Lower leg skin (tissue), 2 donors: ENCODE measurements around a stretch of chr20.

DNA sequence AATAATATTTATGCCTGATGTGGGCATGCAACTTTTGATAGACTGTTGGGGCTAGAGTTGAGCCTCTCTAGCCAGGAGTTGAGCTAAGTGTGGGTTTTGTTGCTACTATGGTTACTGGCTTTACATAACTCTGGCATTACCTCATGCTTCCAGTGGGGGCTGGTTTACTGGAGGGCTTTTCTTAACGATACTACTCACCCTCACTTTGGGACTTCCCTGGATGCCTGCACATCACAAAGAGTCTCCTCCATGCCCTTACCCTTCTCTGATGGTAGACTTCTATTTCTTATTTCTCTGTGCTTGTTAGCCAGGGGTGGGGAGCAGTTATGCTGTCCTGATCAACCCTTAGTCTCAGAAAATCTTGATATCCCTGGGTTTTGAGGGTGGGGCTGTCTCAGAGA lies 524.6 kb upstream of the CDH4 start:
- PRO-cap: no peak
- RAMPAGE, long total RNA, 2 experiments: no peak in any of the 2 experiments

DNA sequence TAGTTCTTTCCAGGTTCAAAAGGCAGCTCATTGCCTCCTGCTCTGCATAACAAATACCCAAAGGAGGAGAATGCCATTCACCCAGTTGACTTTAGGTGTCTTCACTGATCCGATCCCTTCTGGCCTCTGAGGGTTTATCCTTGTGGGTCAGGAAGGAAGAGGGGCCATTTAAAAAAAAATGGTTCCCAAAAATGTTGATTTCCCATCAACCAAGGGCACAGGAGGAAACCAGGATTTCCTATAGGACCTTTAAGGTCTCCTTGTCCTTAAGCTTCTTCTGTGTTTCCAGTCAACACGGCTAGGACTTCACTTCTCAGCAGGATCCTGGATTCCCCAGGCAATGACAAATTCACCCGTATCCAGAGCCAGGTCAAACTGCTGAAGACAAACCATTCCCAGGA lies 447.7 kb upstream of the CDH4 start:
- PRO-cap: no peak
- RAMPAGE, long total RNA, 2 experiments: no peak in any of the 2 experiments

DNA sequence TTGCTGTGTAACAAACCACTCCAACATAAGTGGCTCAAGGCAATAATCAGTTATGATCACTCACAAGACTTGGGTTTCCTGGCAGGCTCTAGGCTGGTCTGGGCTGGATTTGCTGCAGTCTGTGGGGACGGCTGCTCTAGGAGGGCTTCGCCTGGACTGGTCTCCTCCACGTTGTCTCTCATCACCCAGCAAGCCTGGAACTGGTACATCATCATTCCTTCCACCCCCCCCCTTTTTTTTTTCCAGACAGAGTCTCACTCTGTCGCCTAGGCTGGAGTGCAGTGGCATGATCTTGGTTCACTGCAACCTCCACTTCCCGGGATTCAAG lies 43.4 kb upstream of the CDH4 start:
- PRO-cap: no peak
- RAMPAGE, long total RNA, 2 experiments: no peak in any of the 2 experiments

DNA sequence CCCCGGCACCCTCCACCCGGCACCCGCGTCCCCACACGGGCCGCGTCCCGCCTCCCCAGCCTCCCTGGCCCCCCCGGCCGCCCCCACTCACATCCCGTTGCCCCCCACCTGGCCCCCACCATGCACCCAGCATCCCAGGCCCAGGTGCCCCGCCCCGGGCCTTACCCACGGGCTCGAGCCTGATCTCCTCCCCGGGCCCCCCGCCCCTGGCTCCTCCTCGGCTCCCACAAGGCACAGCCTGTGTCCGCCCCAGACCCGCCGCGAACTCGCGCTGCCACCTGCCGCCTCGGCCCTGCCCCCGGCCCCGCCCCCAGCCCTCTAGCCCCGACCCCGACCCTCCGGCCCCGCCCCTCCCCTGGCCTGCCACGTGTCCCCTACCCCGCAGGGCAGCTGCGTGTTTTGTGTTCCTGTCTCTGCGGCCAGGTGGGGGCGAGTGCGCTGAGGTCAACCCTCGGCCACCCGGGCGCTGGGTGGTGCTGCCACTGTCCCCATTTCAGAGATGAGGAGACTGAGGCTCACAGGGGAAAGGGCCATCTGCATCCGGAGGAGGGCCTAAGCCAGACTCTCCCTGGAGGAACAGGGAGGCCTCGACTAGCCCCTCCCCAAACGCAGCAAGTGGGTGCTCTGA lies 100.0 kb downstream of the TAF4 start:
- PRO-cap: no peak
- RAMPAGE, long total RNA, 2 experiments: no peak in any of the 2 experiments

GRCh38 chr20:62066847-62067700 lies 1.4 kb upstream of the TAF4 start:
- PRO-cap: no peak
- RAMPAGE, long total RNA, 2 experiments: no peak in any of the 2 experiments

- PRO-cap: no peak
- RAMPAGE, long total RNA, 2 experiments: no peak in any of the 2 experiments
Observed at GRCh38 chr20:62069082-62069458, 3.4 kb upstream of the TAF4 start.

- PRO-cap: no peak
- RAMPAGE, long total RNA, 2 experiments: no peak in any of the 2 experiments
Observed at GRCh38 chr20:62132234-62132957, 10.1 kb downstream of the LSM14B start.

- PRO-cap: no peak
- RAMPAGE, long total RNA, 2 experiments: no peak in any of the 2 experiments
Observed at GRCh38 chr20:62142001-62142766, 1.0 kb downstream of the PSMA7 start.

DNA sequence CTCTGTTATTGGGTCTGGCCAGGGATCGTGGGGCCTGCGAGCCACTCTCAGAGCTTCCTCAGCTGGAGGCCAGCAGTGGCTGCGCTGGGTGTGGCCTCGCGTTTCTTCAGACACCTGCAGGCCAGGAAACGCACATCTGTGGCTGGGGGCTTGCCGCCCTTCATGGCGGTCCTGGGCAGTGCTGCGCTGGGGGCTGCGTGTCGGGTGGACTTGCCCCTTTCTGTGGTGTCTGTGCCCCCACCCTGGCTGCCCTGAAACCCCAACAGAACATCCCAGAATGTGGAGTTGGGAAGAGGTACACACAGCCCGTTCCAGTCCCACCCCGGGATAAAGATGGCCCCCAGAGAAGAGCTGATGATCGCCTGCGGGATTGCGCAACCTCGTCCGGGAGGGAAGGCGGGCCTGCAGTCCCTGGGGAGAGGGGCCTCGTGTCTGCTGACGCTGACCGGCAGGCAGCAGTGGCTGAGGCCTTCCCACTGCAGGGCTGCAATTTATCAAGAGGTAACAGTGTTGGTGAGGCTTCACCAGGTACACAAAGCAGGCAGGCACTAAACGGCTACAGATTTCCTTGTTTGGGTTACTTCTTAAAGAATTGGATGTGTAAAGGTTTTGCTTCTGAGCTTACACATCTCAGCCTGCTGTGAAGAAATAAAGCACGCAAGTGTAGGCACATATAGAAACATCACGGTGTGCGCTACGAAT lies 16.8 kb upstream of the MTG2 start:
- PRO-cap: no peak
- RAMPAGE, long total RNA, 2 experiments: no peak in any of the 2 experiments

DNA sequence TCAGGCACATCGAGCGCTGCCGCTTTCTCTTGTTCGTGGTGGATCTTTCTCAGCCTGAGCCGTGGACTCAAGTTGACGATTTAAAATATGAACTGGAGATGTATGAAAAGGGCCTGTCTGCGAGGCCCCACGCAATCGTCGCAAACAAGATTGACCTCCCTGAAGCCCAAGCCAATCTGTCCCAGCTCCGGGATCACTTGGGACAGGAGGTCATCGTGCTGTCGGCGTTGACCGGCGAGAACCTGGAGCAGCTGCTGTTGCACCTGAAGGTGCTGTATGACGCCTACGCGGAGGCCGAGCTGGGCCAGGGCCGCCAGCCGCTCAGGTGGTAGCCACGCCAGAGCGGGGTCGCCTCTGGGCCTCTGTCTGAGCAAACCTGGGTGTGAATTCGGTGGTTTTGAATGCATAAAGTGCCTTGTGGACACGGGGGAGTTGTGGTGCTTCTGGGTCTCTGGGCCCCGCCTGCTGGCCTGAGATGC lies 18.0 kb downstream of the MTG2 start:
- PRO-cap: no peak
- RAMPAGE, long total RNA, 2 experiments: no peak in any of the 2 experiments

GRCh38 chr20:62234183-62234829 lies 4.0 kb upstream of the OSBPL2 start:
- PRO-cap: no peak
- RAMPAGE, long total RNA, 2 experiments: no peak in any of the 2 experiments

DNA sequence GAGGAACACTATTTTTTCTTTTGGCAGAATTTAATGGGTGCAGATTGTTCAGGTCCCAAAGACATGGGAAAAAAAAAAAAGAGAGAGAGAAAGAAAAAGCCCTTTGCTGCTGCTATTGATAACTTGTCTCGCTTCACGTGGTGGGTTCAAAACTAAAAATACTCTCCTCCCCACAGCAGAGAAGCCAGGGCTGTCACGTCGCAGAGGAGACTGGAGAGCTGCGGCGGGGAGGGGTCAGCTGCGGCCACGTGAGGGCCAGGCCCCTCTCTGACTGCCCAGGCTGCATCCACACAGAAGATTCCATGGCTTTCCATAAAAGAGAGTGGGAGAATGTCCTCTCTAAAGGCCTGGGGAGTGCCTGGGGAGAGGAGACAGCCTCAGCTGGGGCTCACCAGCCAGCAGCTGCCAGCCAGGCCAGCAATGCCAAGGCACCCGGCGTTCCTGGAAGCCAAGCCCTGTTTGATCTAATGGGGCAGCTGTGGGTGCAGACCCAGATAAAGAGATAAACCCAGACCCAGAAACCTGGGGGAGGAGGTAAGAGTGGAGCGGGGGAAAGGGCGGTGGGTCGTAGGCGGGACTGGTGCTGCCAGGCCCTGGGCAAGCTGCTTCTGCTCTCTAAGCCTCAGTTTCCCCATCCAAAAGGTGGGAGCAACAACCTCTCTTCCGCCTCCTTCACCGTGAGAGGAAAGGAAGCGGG lies 3.3 kb upstream of the OSBPL2 start:
- PRO-cap: no peak
- RAMPAGE, long total RNA, 2 experiments: no peak in any of the 2 experiments

- PRO-cap: no peak
- RAMPAGE, long total RNA, 2 experiments: no peak in any of the 2 experiments
Observed at GRCh38 chr20:62244229-62245063, 6.1 kb downstream of the OSBPL2 start.

- PRO-cap: no peak
- RAMPAGE, long total RNA, 2 experiments: no peak in any of the 2 experiments
Observed at GRCh38 chr20:62318575-62319216, 15.9 kb downstream of the ADRM1 start.

DNA sequence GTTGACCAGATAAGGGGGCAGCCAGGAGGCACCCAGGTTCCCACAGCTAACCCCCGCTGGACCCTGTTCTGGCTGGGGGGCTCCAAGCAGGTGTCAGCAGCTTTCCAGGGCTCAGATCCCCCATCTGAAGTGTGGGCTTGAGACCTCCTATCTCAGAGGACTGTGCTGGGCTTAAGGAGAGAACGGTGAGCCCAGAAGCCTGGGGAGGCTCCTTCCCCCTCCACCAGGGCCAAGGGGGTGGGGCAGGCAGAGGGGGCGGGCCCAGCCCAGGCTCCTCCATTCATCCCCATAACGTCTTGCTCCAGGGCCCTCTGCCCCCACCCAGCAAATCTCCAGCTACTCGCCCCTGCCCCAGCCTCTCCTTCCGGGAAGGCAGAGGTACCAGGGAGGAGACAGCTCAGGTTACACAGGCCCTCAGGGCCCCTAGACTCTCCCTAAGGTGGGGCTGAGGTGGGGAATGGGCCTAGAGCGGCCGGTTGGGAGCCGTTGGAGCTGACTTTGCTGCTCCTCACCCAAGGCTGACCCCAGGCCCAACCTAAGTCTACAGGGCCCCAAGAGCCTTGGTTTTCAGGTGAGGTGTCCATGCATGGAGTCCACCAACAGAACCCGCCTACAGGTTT lies 1.3 kb downstream of the LAMA5 start:
- PRO-cap: bidirectional peak, plus-strand start at position 367 of the sequence, minus-strand start at position 187 of the sequence
- RAMPAGE, long total RNA, 2 experiments: no peak in any of the 2 experiments

GRCh38 chr20:62372252-62372709 lies 5.2 kb upstream of the LAMA5 start:
- PRO-cap: no peak
- RAMPAGE, long total RNA, 2 experiments: no peak in any of the 2 experiments

DNA sequence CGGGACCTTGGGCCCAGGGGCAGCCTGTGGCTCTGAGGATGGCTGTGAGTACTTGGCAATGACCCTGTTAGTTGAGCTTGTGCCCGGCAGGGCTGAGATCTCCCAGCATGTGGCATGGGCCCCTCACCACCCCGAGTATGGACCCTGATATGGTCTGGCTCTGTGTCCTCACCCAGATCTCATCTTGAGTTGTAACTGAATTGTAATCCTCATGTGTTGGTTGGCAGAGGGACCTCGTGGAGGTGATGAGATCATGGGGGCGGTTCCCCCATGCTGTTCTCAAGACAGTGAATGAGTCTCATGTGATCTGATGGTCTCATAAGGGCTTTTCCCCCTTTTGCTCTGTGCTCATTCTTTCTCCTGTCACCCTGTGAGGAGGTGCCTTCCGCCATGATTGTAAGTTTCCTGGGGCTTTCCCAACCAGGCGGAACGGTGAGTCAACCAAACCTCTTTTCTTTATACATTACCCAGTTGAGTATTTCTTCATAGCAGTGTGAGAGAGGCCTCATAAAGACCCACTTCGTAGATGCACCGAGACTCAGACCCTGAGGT lies 26.0 kb upstream of the GATA5 start:
- PRO-cap: no peak
- RAMPAGE, long total RNA, 2 experiments: no peak in any of the 2 experiments

DNA sequence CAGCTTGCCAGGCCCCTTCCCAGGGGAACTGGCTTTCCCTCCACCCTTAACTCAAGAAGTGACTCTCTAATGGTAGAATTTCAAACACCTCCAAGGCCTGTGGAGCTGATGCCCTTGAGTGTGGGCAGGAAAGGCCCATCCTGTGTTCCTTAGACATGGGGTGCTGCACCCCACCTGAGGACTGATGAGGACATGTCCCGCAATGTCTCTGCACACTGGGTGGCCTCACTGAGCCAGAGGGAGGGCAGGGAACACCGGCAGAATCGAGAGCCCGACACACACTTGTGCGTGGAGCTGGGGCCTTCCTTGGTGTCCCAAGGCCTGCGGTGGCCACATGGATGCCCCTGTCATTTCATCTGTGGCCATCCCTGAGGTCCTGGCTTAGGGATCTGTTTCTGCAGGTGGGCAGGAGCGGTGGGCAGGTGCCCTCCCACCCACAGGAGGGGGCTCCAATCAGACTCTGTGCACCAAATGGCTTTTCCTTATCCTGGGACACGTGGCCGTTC lies 82.8 kb upstream of the SLCO4A1 start:
- PRO-cap: no peak
- RAMPAGE, long total RNA, 2 experiments: no peak in any of the 2 experiments

- PRO-cap: bidirectional peak, plus-strand start at chr20:62602824, minus-strand start at chr20:62602487
- RAMPAGE, long total RNA, 2 experiments: no peak in any of the 2 experiments
Observed at GRCh38 chr20:62602352-62602929, 39.9 kb upstream of the SLCO4A1 start.

DNA sequence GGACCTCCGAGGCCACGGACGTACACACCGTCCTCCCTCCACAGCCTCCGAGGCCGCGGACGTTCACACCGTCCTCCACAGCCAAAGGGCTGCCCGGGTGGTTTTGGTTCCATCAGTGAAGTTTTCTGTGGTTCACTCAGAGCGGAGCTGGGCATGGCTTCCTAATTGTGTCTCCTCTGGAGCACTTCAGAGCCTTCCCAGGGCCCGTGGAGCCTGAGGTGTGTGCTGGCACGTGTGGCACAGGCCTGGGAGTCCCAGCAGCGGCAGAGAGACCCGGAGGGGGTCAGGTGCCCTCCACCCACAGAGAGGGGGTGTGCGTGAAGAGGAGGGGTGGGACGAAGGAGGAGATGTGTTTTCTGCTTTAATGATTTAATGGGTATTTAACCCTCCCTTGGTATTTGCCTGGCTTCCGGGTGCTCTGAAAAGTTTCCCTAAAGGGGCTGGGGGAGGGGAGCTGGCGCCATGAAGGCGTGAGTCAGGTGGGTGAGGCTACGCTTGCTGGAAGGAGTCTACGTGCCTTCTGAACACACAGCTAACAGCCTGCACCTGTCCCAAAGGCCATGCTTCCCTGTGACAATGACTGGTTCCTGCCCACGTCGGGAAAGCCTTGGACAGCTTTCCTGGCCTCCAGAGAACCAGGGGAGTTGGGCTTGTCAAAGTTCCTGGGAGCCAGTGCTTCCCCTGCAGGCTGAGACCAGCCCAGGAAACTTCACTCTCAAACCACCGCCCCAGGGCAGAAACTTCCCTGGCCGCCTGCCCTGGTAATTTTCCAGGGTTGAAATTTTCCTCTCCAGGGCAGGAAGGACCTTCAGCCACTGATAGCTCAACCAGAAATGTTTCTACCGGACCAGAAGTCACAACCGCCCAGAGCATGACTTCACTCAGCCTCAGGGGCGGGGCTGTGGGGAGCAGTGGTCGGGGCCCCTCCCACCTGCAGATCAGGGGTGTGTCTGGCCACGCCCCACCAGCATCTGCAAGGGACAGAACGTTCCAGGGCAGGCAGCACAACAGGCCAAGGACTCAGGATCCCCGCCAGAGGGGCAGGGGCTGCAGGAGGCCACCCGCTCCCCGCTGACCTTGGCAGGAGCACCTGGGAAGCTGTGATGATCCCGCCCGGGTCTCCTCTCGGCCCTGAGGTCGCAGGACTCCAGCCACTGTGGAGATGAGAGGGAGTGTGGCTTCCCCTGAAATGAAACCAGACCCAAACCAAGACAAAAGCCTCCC lies 18.7 kb upstream of the SLCO4A1 start:
- PRO-cap: unidirectional peak, plus-strand start at position 473 of the sequence; bidirectional peak, plus-strand start at position 976 of the sequence, minus-strand start at position 829 of the sequence
- RAMPAGE, long total RNA, 2 experiments: no peak in any of the 2 experiments